ENCODE results near the genes GOSR1 and OMG.

- PRO-cap: no peak
Measured at GRCh38 chr17:30476613-30477071, 566 bp upstream of the GOSR1 start.

- PRO-cap: unidirectional peak, plus-strand start at chr17:30477423
Measured at GRCh38 chr17:30477072-30478257, at the start of gene GOSR1. GOSR1 (plus strand) TSS chr17:30477408.

- PRO-cap: bidirectional peak, plus-strand start at chr17:30600414, minus-strand start at chr17:30600321; bidirectional peak, plus-strand start at chr17:30600731, minus-strand start at chr17:30600780
Measured at GRCh38 chr17:30600265-30600987, 123.2 kb downstream of the GOSR1 start.

DNA sequence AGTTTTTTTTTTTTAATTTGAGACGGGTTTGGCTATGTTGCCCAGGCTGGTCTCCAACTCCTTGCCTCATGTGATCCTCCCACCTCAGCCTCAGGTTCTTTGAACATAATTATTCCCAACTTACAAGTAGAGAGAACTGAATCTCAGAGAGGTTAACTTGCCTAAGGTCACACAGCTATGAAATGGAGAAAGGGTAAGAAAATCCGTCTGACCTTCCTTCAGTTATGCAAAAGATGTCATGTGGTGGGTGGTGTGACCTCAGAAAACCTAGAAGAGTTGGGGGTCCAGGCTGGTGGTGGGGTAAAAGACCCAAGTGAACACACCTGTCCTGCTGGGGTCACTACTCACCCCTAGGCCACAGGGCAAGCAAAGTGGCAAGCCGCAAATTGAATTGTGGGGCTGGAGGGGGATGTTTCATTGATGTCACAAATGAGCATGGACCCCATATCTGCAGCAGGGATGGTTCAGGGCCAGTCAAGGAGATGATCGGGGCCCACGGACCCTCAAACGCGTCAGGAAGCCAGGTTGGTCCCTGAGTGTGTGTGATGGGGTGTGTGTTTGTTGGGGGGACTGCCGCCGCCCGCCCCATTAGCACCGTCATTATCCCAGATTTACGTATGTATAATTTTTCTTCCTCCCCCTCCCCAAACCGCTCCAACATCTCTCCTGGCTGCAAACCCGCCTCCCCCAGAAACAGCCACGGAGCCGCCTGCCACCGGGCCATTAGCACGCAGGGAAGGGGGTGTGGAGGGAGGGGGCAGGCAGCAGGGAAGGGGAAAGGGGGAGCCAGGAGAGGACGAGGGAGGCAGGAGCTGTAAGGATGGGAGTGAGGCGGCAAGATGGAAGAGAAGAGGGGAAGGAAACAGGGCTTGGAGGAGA lies 157.6 kb downstream of the CRLF3 start:
- PRO-cap: no peak

GRCh38 chr17:30706104-30706383 lies 118.4 kb downstream of the CRLF3 start:
- PRO-cap: no peak

- PRO-cap: bidirectional peak, plus-strand start at chr17:30708479, minus-strand start at chr17:30708351
Measured at GRCh38 chr17:30707517-30708608, 116.6 kb downstream of the CRLF3 start.

DNA sequence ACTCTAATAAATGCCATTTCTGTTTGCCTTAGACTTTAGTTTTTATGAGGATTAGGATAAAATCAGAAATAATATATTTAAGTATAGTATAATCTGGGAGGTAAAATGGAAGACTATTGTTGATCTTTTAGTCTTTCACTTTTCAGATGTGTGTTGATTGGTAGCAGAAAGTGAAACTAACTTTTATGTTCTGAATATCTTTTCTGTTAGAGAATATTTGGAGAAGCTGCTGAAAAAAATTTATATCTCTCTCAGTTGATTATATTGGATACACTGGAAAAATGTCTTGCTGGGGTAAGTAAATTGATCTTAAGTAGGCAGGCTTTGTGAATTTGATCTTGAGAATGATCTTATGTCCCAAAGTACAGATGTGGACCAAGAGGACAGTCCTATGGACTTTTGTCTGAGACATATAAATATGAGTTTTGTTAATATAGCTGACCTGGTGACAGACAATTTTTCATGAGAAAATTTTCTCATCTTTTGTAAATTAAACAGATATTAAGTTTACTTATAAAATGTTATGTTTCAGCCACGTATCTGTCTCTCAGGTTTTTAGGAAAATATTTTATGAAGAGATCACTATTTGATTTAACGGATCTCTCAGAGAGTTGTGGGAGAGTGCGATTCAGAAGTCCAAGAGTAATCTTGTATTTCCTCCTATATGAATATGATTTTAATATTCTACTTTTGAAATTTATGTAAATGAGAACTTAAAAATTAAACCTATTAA lies 64.2 kb downstream of the NF1 start:
- PRO-cap: no peak

GRCh38 chr17:31279271-31279653 lies 17.8 kb downstream of the OMG start:
- PRO-cap: no peak

GRCh38 chr17:31296926-31297452 lies at the start of gene OMG:
OMG (minus strand) TSS chr17:31297239.
- PRO-cap: no peak

DNA sequence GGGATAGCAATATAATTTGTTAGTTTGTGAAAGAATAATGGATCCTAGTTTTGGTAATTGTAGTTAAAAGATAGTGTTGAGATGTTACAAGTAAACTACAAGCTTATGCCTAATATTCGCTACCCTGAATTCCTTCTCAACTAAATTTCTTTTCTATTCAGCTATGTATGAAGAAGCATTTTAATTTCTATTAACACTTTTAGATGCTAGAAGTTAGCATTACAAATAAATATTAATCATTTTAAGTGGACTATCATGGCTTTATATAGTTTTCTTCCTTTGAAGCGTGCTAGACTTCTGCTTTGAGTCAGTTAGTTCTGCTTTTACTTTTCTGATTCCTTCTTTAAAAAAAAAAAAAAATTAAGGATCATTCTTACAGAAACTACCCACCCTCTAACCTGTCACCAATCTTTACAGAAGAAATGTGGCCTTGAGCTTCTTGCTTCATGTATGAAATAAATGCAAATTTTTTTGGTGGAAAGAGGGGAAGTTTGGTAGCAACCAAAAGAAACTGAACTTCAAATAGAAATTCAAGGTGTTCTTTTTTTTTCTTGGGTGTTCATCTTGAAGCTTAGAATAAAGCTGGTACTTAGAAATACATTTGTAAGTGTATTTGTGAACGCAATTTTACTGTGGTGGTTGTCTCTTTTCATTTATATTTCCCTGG lies 2.3 kb downstream of the EVI2A start:
- PRO-cap: no peak

DNA sequence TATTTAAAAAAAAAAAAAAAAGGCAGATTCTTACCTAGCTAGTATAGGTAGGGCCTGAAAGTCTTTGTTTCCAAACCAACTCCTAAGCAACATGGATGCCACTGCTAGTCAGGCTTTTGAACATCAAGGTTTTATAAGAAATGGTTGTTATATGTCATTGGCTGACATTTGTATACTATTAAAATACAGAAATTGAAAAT lies 1.2 kb downstream of the EVI2A start:
- PRO-cap: no peak

DNA sequence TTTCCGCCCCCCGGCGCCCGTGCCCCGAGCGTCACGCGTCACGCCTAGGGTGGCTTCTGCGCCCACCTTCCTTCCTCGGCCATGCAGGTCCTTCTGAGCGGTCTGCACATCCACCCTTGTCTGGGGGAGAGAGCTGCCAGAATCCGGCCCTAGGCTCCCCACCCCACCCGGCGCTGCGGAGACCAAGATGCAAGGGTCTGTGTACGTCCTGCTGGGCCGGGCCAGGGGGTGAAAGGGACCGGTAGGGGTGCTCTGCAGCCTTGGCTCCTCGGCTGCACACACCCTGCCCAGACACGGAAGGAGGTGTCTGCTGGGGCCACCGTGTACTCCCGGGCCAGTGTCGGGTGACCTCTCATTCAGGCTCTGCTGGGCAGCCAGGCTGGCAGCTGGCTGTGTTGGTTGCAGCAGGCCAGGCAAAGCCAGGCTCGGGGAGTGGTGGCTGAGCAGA lies 745 bp downstream of the RAB11FIP4 start:
- PRO-cap: no peak

GRCh38 chr17:31567889-31569142 lies 176.8 kb downstream of the RAB11FIP4 start:
- PRO-cap: no peak

DNA sequence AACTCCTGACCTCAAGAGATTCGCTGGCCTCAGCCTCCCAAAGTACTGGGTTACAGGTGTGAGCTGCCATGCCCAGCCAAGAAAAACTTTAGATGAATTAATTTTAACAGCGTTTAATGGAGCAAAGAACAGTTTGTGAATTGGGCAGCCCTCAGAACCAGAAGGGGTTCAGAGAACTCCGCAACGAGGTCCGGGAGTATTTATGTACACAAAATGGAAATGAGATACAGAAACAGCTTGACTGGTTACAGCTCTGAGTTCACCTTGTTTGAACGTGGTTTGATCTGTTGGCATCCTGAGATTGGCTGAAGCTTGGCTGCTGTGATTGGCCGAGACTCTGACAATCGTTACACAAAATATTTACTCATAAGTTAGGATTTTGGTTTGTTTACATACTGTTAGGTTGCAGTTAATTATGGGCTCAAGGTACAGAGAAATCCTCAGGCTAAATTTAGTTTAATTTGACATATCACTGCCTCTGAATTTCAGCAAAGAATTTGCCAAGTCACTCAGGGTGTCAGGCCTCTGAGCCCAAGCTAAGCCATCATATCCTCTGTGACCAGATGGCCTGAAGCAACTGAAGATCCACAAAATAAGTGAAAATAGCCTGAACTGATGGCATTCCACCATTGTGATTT lies 227.4 kb downstream of the COPRS start:
- PRO-cap: no peak

GRCh38 chr17:31722528-31723076 lies 136.4 kb downstream of the COPRS start:
- PRO-cap: no peak

DNA sequence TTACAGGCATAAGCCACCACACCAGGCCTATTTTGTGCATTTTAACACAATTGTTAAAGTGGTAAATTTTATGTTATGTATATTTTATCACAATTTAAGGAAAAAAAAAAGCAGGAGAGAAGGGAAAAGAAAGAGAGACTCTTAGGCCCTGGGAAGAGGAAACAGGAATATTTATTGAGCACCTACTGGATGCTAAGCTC lies 106.9 kb downstream of the COPRS start:
- PRO-cap: no peak

GRCh38 chr17:32020232-32021344 lies 13.4 kb downstream of the LRRC37B start:
- PRO-cap: no peak

- PRO-cap: no peak
Measured at GRCh38 chr17:32021345-32022054, 14.3 kb downstream of the LRRC37B start.

DNA sequence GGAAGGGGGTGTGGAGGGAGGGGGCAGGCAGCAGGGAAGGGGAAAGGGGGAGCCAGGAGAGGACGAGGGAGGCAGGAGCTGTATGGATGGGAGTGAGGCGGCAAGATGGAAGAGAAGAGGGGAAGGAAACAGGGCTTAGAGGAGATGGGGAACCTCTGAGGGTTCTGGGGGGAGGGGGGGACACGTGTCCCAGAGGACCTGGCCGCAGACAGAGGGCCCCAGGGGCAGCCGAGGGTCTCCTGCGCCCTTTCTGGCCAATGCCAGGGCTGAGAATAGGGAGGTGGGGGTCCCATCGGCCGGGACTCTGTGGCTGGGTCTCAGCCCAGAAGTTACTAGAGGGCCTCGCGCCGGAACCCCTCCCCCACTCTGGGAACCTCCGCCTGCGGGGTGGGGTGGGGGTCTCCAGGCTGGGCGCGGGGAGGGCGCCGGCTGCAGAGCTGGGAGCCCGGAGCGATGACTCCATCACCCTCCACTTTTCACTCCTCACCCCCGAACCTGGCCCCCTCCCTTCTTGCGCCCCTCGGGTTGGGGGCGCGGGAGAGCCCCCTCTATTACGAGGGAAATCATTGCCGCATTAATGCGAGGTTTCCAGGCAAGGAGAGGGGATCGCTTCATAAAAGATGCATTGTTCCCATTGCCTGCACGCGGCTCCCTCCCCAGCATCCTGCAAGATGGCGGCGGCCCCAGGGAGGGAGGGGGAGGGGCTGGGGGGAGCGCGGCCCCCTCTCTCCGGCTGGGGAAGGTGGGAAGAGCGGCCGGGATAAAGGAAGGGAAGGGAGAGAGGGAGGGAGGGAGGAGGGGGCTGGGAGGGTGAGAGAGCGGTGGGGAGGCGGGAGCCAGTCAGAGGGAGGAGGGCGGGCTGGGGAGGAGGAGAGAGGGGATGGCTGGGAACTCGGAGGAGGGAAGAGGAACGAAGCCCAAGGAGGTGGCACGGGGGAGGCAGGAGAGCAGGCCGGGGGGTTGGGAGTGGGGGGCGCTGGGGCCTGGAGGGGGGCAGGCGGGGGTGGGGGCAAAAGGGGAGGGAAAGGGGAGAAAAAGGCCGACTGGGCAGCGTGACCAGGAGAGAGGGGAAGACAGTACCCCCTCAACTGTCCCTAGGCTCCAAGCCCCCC lies 58.4 kb upstream of the RHOT1 start:
- PRO-cap: bidirectional peak, plus-strand start at position 812 of the sequence, minus-strand start at position 602 of the sequence

DNA sequence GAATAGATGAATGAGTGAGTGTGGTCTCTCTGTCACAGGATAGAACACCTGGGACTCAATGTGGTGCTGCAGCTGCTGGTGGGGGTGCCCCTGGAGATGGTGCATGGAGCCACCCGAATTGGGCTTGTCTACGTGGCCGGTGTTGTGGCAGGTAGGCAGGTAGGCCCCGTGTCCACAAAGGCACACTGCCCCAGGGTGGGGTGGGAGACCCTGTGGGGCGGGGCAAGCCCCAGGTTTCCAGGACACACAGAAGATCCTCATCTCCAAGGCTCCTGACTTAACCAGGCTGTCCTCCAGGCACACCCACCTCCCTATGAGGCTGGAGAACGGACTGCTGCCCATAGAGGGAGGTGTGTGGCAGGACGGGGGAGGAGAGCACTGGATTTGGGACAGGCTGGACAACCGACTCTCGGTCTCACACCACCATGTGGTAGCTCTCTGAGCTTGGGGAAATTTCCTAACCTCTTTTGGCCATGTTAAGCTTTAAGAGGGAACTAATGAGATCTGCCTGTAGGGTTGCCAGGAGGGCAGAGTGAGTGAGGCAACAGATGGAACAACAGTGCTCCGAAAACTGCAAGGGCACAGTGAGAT lies 32.5 kb downstream of the RHBDL3 start:
- PRO-cap: no peak

All from ureter (tissue), 1 donor.